Bronchial lymph node (tissue), 1 donor: ENCODE measurements around the genes SMAD9 and POSTN.

DNA sequence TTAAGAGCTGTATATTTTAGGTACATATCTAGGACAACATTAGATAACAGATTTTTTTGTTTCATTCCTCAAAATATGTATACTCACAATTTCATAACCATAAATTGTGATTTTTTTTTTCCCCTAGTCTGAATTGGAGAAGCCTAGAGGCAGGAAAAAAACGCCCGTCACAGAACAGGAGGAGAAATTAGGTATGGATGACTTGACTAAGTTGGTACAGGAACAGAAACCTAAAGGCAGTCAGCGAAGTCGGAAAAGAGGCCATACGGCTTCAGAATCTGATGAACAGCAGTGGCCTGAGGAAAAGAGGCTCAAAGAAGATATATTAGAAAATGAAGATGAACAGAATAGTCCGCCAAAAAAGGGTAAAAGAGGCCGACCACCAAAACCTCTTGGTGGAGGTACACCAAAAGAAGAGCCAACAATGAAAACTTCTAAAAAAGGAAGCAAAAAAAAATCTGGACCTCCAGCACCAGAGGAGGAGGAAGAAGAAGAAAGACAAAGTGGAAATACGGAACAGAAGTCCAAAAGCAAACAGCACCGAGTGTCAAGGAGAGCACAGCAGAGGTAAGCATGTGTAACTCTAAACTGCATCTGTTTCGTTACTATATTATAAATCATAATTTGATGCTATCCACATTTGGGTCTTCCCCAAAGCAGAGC is 183.9 kb downstream of the PDS5B start:
- PRO-cap = no peak

GRCh38 chr13:32772132-32772873 is 186.1 kb downstream of the PDS5B start:
- PRO-cap = no peak

DNA sequence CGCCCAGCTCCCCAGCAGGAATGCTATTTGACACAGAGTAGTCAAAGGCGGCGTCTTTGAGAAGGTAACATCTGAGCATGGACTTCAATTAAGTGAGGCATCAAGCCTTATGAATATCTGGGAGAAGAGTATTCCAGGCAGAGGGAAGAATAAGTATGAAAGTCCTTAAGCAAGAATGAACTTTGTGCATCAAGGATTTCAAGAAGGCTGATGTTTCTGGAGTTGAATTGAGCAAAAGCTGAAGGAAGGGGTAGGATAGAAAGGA is 194.1 kb downstream of the PDS5B start:
- PRO-cap = no peak

GRCh38 chr13:33205634-33206558 is 79.7 kb downstream of the STARD13 start:
- PRO-cap = bidirectional peak, plus-strand start at chr13:33206155, minus-strand start at chr13:33205950; unidirectional peak, minus-strand start at chr13:33206222

DNA sequence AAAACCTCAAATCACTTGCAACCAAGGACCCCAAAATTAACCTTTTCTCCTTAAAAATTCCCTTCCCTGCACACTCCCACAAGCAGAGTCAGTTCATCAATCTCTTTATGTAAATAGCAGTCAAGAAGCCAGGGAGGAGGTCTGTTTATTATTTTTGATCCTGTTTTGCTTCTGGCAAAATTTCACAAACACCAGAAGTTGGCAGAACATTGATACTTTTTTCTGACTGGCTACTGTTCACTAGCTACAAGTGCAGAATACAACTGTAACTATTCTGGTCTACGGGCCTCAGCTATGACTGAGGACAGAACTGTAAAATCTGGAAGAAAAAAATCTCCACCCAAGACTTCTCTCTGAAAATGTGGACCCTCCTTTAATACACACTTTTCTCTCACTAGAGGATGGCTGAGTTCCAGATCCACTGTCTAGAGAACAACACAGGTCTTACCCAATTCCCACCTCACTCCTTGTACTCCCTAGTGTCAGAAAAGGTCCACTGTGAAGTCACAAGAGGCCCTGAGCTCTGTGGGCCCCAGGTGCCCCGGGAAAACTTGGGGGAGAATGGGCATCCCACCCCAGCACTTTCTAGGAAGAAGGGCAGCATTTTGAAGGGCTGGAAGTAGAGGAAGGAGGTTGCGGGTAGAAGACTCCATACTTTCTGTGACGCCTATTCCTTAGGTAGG is 14.5 kb downstream of the STARD13 start:
- PRO-cap = no peak

DNA sequence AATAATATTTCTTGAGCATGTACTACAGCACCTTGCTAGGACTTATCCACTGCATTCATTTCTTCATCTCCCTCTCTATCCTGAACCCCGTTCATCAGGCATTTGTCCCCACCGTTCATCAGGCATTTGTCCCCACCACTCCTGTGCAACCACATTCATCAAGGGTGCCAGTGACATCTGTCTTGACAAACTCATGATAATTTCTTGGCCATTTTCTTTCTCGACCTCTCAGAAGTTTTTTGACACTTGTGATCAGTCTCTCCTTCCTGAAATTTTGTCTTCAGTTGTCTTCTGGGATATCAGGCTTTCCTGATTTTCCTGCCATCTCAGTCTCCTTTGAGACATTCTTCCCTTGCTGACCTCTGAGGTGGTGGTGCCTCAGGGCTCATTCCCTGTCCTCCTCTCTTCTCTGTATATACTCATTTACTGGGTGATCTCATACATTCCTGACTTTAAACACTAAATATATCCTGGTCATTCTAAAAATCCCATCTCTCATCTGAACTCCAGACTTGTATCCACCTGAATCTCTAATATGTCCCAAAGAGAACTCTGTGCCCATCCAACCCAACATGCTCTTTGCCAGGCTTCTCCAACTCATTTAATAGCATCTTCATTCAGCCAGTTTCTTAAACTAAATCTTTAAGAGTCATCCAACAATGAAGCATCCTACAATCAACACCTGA is 31.3 kb upstream of the STARD13 start:
- PRO-cap = no peak

GRCh38 chr13:33543487-33543930 is 258.0 kb upstream of the STARD13 start:
- PRO-cap = no peak

GRCh38 chr13:33968751-33969437 is 150.9 kb downstream of the RFC3 start:
- PRO-cap = no peak

DNA sequence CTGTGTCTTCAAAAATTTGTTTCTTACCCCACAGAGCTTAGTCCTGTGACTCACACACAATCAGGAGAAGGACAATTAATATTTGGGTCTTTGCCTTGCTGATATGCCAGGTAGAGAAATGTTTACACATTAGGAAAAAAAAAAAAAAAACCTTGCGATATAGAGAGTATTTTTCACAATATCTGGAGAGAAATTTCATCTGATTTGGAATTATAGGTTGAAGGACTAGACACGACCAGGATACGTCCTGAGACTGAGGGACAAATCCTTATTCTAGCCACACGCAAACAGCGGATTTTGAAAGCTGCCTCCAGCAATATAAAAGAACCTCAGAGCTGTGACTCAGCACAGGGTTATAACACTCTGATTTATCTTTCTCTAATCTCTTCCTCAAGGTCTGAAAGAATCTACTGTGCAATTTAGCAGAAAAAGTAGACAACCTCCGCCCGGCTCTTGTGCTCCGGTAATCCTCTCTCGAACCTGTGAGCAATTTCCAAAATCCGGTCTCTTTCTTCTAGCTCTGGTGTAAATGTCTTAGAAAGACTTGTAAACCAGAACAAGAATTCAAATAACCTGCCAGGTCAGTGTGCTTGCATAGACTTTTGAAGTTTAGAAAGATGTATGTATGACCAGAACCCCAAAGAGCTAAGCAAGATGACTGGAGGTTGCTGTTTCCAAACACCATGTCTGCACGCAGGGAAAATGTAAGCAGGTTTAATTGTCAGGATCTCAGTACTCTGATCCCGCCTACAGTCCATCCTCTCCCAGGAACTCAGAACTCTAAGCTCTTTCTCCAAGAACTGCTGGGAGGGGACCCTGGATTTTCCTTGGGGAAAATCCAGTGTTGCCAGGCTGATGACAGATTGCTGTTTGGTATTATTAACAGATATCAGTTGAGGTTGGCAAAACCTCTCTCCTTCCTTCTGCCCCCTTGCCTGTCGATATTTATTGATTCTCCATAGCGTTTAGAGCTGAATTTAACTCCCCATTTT is 338.0 kb downstream of the RFC3 start:
- PRO-cap = no peak

GRCh38 chr13:34762312-34762629 is 179.8 kb upstream of the NBEA start:
- PRO-cap = no peak

- PRO-cap = no peak
Measured at GRCh38 chr13:36543518-36544110, 111.3 kb downstream of the CCNA1 start.

- PRO-cap = no peak
Measured at GRCh38 chr13:36680587-36681467, 7.0 kb downstream of the SERTM1 start.

DNA sequence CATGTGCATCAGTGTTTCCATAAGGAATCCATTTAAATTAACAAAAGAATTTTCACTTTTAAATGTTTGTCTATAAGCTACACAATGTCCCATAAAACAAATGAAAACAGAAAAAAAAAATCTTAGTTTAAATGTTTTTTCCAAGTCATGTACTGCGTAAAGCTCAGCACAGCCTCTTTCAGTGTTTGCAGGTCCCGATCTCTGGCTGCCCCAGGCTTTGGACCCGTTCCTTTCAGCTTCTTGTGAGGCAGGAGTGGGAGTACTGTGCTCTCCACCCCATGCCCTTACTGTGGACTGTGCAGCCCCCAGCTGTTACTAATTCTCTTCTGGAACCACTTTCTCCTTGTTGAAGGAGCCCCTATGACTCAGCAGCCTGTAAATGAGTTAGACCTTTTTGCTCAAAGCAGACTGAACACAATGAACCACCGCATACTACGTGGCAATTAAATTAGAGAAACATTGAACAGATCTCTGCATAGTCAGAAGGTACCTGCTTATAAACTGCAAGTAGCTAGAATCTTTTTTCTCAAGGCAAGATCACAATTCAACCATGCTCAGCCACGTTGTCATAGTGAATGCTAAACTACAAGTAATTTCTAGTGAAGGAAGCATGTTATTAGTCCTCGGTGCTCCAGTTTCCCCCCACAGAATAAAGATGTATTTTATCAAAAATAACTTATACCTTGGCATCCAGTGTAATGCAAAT is 39.0 kb downstream of the SERTM1 start:
- PRO-cap = no peak

DNA sequence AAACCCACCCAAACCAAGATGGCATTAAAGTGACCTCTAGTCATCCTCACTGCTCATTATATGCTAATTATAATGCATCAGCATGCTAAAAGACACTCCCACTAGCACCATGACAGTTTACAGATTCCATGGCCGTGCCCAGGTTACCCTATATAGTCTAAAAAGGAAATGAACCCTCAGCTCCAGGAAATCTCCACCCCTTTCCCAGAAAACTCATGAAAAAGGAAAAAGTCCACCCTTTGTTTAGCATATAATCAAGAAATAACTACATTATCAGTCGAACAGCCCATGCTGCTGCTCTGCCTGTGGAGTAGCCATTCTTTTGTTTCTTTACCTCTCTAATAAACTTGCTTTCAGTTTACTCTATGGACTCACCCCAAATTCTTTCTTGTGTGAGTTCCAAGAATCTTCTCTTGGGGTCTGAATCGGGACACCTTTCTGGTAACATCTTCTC is 43.4 kb downstream of the RFXAP start:
- PRO-cap = unidirectional peak, plus-strand start at position 270 of the sequence

DNA sequence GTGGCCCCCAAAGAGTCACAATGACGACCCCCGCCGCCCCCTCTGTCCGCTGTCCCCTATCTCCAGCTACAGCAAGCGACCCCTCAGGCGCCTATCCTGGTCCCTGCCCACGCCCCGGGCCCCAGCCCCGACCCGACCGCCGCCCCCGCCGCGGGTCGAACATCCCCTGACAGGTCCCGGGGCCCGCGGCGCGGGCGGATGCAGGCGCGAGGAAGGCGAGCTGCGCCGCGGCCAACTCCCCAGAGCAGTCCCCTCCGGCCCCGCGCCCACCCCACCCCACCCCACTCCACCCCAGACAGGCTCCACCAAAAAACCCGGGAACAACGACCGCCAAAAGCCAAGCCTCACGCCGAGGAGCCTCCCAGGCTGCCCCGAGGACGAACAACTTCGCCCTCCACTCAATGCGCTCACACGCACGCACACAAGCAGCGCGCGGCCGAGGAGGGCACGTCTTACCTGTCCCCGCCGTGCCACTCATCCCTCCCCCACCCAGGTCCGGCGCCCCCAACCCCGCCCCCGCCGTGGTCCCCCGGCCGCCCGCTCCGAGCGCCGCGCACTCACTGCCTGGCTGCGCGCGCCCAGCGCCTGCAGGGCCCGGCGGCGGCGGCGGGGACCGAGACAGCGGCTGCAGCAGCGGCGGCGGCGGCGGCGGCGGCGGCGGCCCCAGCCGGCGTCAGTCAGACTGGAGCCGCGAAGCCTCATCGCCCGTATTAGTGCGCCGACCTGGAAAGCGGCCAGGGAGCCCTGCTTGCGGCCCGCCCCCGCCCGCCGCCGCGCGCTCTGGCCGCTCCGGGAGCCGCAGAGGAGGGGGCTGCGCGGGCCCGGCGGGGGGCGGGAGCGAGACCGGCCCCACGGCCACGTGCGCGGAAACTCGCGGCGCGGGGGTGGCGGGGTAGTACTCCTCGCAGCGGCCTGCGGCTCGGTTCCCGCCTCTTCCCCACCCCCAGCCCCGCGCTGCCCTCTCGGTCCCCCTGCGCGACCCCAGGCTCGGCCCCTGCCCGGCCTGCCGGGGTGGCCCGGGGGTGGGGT is at the start of gene SMAD9:
TSS of gene SMAD9 (minus strand) at position 684 of the 1,029 bp plus-strand sequence.
- PRO-cap = bidirectional peak, plus-strand start at position 197 of the sequence, minus-strand start at position 51 of the sequence; bidirectional peak, plus-strand start at position 876 of the sequence, minus-strand start at position 684 of the sequence

DNA sequence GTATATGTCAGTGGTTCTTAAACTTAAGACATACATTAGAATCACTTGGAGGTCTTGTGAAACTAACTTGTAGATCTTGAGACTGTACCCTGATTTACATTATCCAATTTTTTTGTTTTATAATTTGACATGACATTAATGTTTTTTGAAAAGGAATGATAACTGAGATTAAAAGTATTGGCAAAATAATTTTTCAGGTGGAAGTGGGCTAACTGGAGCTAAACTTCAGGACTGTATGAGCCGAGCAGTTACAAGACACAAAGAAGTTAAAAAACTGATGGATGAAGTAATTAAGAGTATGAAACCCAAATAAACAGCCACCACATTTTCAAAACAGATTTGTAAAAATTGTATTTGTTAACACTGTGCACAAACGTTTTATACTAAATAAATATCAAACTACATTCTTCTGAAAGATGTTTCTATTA is 8.4 kb downstream of the EXOSC8 start:
- PRO-cap = no peak

GRCh38 chr13:37118057-37118513 is 12.6 kb upstream of the CSNK1A1L start:
- PRO-cap = no peak

- PRO-cap = no peak
Measured at GRCh38 chr13:37288022-37288472, 182.6 kb upstream of the CSNK1A1L start.

DNA sequence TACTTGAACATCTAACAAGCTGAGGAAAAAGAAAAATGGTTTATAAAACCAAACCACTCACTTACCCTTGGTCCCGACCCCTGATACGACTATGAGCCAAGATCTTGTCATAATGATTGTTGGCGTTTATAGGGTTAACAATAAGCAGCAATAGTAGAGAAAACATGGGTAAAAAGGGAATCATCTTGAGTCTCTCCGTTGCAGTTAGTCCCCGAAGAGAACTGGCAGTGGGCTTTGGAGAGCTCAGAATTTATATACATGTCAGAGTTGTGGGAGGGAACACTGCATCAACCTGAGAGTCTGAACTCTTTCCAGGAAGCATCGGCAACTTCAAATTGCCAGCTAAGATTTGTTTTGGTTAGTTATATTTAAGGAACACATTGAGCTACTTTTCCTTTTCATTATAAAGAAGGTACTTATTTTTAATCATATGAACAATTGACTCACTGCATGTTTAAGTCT is at the start of gene POSTN:
TSS of gene POSTN (minus strand) at position 226 of the 462 bp plus-strand sequence.
- PRO-cap = bidirectional peak, plus-strand start at position 261 of the sequence, minus-strand start at position 226 of the sequence

- PRO-cap = no peak
Measured at GRCh38 chr13:37680182-37680491, 81.6 kb upstream of the POSTN start.